Parietal lobe (tissue), 2 donors: Measurements from ENCODE around the genes KRBOX5 and TP53TG3B.

GRCh38 chr16:30787953-30788334 is 939 bp upstream of the ZNF629 start:
- RAMPAGE, long total RNA = no peak

- RAMPAGE, long total RNA = no peak
Measured at GRCh38 chr16:30918639-30919281, 4.6 kb upstream of the FBXL19 start.

GRCh38 chr16:30956720-30957412 is 688 bp upstream of the SETD1A start:
- RAMPAGE, long total RNA = no peak

- RAMPAGE, long total RNA = no peak
Measured at GRCh38 chr16:31112160-31112639, 4.0 kb downstream of the BCKDK start.

GRCh38 chr16:31128459-31129711 is 6.6 kb downstream of the PRSS8 start:
- RAMPAGE, long total RNA = no peak

- RAMPAGE, long total RNA = no peak
Measured at GRCh38 chr16:31139280-31139555, 3.7 kb upstream of the PRSS8 start.

DNA sequence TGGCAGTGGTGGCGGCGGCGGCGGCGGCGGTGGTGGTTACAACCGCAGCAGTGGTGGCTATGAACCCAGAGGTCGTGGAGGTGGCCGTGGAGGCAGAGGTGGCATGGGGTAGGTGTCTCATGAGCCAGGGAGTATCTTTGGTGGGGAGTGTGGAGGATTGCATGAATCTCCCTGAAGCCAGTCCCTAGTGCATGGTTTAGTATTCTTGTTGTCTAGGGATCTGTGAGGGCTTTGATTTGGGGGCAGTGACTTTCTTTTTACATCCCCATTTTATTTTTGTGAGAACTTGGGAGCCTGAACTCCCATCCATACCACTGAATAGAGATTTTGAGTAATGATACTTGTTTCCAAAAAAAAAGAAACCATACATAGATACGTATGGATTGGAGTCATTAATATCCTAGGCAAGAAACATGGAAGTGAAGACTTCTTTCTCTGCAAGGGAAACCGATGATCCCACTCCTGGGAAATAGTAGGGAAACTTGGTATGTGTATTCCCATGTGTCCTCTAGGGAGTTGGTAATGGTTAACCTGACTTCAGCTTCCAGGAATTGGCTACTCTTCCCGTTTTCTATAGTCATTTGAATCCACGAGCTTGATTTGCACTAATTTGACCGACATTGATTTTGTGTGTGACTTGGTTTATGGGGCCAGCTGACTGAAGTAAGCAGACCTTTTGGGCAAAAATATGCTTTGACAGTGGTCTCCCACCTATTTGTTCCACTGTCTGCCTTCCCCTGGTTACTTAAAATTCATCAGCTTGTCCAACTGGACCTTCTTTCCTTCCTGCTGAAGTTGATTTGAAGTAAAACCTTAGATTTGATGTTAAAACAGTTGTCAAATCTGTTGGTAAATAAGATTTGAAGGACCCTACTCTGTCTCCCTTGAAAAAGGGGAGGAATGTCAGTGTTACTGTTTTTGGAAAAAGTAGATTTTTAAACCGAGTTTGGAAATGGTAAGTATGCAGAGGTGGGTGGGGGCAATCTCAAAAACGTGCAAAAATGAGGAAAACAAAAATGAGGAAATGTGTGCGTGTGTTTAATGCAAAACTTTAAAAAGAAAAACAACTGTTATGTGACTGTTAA is 5.5 kb downstream of the FUS start:
- RAMPAGE, long total RNA = no peak

DNA sequence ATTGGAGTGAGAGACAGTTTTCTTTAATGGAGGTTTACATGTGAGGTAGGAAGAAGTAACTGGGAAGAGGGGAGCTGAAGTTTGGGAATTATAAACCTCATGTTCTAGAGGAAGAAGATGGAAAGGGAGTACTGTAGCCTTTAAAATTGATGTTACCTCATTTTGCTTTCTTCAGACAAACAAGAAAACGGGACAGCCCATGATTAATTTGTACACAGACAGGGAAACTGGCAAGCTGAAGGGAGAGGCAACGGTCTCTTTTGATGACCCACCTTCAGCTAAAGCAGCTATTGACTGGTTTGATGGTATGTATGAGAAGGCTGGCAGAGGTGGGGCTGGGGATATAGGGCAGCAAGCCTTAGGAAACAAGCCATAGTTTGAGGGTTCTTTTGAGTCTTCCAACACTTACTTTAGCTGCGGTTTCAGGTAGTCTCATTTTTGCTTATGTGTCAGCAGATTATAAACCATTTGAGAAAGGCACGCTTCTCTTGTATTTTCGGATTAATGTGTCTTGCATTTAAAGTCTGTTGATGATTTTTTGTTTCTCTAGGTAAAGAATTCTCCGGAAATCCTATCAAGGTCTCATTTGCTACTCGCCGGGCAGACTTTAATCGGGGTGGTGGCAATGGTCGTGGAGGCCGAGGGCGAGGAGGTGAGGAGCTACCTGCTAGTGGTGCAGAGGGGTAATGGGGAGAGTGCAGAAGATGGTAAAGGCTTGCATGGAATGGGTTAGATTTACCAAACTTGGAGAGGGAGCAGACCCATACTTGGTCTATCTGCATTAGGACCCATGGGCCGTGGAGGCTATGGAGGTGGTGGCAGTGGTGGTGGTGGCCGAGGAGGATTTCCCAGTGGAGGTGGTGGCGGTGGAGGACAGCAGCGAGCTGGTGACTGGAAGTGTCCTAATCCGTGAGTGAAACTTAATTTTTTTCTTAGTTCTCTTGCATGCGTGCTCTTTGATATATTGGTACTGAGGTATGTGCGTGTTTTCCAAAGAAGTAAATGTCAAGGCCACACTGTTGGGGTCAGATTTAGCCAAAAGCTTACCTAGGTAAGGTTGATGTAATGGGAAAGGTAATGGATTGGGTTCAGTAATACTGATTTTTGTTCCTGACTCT is 9.9 kb downstream of the FUS start:
- RAMPAGE, long total RNA = no peak

DNA sequence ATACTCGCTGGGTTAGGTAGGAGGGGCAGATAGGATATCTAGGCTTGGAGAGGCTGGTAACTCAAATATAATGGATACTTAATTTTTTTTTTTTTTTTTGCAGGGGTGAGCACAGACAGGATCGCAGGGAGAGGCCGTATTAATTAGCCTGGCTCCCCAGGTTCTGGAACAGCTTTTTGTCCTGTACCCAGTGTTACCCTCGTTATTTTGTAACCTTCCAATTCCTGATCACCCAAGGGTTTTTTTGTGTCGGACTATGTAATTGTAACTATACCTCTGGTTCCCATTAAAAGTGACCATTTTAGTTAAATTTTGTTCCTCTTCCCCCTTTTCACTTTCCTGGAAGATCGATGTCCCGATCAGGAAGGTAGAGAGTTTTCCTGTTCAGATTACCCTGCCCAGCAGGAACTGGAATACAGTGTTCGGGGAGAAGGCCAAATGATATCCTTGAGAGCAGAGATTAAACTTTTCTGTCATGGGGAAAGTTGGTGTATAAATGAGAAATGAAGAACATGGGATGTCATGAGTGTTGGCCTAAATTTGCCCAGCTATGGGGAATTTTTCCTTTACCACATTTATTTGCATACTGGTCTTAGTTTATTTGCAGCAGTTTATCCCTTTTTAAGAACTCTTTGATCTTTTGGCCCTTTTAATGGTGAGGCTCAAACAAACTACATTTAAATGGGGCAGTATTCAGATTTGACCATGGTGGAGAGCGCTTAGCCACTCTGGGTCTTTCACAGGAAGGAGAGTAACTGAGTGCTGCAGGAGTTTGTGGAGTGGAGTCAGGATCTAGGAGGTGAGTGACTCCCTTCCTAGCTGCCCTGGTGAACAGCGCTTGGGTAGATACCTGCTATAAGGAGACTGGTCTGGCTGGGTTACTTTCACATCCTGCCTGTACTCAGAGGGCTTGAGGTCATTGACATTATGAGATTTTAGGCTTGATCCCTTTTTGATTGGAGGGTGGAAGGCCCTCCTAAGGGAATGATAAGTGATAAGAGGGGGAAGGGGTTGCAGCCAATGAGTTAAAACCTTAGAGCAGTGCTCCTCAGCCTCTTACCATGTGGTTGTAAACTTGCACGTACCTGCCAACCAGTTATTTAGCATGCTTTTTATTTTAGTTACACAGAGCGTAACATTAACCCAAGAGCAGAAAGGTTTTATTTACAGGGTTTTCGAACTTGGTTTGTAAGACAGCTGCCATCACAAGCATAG is 10.9 kb downstream of the PYCARD start:
- RAMPAGE, long total RNA = no peak

DNA sequence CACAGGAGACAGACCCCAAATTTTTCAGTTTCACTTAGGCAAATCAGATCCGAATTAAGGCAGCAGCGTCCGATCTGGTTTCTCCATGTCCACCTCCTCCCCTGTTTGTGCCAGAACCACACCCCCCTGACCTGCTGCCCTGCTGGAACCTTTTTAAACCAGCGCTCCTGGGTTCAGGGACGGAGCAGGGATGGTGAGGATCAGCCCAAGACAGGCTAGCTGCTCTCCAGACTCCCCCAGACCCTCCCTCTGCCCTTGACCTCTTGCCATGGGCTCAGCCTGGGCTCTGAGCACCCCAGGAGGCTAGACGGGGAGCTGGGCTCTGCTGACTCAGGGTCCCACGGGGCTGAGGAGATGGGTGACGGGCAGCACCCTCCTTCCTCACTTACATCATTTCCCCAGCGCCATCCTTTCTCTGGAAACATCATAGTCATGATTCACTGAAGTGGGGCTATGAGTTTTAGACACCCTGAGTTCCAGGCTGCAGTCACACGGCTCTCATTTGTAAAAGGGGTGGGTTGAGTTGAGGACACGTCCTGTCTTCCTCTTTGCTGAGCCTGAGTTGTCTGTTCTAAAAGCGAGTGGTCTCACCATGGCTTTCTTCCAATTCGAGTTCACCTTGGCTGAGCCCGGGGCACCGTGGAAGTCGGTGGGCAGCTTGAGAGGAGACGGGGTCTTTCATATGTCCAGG is 3.1 kb upstream of the ITGAX start:
- RAMPAGE, long total RNA = no peak

- RAMPAGE, long total RNA = no peak
Measured at GRCh38 chr16:31384019-31384497, 9.1 kb upstream of the ITGAD start.

DNA sequence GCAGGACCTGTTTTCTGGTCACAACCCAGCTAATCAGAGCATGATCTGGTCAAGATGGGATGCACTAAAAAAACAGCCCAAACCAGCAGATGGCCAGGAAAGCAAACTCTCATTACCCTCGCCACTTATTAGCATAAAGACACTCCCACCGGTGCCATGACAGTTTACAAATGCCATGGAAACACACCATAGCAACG is 6.6 kb upstream of the ITGAD start:
- RAMPAGE, long total RNA = no peak

DNA sequence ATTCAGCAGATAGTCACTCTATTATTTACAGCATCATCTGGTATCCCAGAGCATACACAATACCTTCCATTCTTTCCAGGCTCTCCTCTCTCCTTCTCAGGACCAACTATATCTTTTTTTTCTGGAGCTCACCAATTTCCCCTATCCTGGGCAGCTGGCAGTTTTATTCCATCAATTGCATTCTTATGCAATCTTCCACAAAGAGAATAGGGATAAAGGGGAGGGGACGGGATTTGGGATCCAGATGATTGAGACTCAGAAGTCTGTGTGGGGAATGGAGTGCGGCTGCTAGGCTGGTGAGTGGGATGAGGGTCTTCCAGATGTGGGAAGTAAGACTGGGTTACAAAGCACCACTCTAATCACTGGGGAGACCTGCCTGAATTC is 918 bp downstream of the RUSF1 start:
- RAMPAGE, long total RNA = no peak

DNA sequence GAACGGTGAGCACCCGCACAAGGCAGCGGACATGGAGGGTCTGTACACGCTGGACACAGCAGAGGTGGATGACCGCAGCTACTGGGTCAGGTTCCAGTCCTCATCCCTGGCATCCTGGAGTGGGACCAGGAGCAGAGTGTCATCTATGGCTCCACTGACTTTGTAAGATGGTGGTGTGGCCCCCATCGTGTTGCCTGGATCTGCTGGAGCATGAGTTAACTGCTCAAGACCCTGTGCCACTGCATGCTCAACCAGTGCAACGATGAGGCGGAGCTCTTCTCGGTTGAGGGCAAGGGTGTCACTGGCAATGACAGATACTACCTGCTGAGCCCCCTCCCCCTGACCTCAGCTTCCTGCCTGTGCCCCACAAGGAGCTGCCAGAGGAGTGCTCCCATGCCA is 4.9 kb upstream of the KRBOX5 start:
- RAMPAGE, long total RNA = no peak

DNA sequence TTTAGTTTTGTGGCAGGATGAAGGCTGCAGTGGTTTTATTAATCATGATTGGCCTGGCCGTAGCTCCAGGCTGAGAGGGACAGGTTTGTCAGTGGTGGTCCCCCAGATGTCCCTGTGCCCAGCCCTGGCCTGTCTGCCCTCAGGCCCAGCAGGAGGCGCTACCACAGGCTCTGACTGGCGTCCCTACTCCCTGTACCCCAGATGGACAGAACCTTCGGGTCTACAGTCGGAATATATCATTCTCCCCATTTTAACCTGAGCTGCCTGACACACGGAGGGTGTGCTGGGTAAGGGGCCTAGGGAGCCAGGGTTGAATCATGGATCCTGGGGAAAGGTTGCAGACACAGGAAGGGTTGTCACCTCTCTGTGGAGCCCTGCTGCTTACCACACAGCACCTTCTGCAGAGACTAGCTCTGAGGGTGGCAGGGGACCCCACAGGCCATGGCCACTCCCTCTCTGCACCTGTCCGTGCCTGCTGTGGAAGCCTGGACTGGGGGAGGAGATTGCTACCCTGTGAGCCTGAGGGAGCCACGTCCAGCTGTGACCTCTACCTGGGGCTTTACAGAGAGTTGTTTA is 1.7 kb upstream of the KRBOX5 start:
- RAMPAGE, long total RNA = no peak

DNA sequence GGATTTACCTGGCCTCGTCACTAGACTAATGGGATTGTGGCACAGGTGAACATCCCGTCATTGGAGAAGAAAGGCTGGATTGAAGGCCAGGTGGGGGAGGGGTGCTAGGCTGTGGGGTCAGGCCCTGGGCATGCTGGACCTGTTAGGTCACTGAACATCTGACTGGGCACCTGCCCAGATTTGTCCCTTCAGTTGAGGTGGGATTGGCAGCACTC is 1.0 kb upstream of the KRBOX5 start:
- RAMPAGE, long total RNA = no peak

GRCh38 chr16:31712924-31714062 is at the start of gene KRBOX5:
Gene KRBOX5, plus strand, starts transcription at chr16:31713244.
- RAMPAGE, long total RNA = no peak

DNA sequence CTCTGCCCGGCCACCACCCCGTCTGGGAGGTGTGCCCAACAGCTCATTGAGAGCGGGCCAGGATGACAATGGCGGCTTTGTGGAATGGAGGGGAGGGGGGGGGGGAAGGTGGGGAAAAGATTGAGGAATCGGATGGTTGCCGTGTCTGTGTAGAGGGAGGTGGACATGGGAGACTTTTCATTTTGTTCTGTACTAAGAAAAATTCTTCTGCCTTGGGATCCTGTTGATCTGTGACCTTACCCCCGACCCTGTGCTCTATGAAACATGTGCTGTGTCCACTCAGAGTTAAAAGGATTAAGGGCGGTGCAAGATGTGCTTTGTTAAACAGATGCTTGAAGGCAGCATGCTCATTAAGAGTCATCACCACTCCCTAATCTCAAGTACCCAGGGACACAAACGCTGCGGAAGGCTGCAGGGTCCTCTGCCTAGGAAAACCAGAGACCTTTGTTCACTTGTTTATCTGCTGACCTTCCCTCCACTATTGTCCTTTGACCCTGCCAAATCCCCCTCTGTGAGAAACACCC is 36.7 kb upstream of the ZNF267 start:
- RAMPAGE, long total RNA = no peak

DNA sequence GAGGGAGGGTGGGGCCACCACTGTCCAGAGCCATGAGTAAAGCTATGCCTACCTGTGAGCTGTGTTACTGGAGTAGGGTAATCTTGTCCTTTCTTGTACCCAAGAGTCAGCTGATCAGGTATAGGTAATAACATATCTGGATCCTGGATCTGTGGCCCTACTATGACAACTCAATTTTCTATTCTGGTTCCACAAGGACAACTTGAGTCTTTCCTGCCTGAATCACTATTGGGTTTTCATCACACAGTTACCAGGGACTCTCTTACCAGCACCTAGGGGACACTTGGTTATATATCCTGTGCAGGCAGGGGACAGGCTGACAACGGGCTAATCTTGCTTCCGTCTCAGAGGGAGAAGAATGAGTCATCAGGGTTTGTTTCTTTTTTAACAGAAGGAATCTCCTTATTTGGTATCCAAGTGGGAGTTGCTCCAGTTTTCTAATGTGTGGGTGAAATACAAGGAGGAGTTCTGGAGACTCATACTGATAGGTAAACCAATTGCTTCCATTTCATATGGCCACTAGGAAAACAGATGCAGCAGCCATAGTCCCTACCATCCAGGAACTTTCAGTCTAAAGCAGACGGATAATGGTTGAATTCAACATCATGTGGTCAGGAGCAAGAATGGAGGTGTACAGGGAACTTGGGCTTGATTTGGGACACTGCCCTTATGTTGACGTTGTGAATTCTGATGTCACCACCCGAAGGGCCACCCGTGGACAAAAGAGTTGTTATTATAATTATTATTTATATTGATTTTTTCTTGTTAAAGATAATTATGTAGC is 6.9 kb downstream of the ZNF267 start:
- RAMPAGE, long total RNA = no peak

DNA sequence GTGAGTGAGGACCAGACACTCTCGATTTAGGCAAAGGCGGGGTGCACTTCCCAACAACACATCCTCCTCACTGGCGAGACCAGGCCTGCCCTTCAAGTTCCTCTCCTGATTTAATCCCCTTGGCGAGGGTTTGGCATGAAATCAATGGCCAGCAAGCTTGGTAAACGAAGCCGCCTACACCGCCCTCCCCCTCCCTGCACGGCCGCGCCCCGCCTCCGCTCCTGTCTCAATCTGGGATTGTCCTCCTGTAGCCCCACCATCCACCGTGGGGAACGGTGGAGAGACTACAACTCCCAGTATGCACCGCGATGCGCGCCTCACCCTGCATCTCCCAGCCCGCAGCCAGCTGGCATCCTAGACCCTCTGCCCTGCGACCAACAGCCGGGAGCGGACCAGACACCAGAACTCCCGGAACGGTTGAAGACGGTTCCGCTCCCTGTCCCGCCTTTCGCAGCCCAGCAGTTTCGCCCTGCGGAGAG is at the start of gene TP53TG3B:
TP53TG3B (plus strand) TSS at position 241 of the 479 bp plus-strand sequence.
- RAMPAGE, long total RNA = no peak